ENCODE measurements around a stretch of chr14.

- RRBS = no CpG with 5 or more reads among the region's 7 CpGs
Observed at GRCh38 chr14:50039779-50040360, 76.5 kb downstream of the VCPKMT start.

GRCh38 chr14:50044883-50045586, 71.3 kb downstream of the VCPKMT start:
- RRBS = no CpG with 5 or more reads among the region's 9 CpGs

DNA sequence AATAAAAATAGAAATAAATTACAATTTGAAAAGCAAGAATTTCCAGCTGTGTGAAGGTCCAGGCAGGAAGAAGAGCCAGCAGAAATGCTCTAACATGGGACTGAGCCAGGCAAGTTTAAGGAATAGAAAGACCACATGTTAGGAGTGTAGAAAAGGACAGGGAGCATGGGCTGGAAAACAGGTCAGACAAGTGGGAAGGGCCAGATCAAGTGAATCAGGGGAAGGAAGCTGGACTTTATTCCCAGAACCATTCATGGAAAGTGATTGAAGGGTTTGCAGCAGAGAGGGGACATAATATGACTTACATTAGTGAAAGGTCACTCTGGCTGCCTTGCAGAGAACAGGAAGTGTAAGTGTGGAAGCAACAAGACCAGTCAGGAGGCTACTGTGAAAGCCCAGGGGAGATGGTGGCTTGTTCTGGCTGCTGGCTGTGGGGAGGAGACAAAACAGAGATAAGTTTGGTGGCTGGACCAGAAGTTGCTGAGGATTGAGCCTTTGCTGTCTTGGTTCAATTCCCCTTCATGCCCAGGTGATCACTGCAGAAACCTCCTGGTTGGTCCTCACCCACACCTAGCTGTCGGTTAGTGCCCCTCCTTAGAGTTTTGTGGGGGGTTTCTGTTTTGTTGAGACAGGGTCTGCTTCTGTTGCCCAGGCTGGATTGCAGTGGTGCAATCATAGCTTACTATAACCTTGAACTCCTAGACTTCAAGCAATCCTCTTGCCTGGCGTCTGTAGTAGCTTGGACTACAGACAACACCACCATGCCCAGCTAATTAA, 69.0 kb downstream of the VCPKMT start:
- RRBS = no CpG with 5 or more reads among the region's 2 CpGs

DNA sequence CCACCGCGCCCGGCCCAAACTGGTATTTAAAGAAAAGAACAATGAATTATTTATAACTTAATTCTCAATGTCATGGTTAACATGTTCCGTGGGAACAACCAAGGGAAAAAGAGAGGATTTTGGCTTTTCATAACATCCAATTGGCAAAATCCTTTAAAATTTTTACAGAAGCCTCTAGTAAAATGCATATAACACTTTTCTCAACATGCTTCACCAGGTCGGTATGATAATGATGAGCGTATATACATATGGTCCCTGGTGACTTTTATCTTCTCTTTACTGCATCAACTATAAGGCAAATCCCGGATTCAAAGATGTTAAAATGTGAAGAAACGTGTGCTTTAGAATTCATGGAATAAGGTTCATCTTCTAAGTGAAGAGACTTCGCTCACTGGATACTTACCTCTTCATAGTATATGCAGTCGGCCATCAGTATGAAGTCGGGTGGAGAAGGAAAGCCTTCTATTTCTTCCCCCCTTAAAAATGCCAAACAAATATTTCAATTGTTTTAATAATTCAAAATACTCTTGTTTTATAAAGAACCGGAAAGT, 861 bp downstream of the VCPKMT start:
- RRBS = no CpG with 5 or more reads among the region's 12 CpGs

- RRBS = no CpG with 5 or more reads among the region's 1 CpG
Observed at GRCh38 chr14:50193178-50193605, 38.2 kb downstream of the SOS2 start.

DNA sequence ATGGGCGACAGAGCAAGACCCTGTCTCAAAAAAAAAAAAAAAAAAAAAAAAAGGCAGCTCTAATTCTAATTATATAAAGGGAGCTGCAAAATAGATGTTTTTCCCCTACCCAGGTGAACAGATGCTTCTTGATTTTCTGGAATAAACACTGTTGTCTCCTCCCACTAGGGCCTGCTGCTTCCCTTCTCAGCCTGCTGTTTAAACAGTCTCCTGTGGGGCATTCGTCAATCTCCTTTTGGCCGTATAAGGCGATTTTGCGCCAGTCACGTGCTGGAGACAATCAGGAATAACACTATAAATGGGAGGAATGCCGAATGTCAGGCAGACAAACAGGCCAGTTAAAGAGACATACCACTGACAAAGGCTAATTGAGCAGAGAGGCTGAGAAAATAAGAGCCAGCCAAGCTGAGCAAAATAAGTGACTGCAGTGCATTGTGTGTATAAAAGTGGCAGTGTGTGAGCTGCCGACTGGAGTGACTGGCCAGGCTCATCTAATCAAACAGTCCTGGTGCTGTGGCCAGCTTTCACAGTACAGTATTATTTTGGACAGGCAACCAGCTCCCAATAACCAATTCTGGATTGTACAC, 23.2 kb downstream of the DMAC2L start:
- RRBS = no CpG with 5 or more reads among the region's 8 CpGs

DNA sequence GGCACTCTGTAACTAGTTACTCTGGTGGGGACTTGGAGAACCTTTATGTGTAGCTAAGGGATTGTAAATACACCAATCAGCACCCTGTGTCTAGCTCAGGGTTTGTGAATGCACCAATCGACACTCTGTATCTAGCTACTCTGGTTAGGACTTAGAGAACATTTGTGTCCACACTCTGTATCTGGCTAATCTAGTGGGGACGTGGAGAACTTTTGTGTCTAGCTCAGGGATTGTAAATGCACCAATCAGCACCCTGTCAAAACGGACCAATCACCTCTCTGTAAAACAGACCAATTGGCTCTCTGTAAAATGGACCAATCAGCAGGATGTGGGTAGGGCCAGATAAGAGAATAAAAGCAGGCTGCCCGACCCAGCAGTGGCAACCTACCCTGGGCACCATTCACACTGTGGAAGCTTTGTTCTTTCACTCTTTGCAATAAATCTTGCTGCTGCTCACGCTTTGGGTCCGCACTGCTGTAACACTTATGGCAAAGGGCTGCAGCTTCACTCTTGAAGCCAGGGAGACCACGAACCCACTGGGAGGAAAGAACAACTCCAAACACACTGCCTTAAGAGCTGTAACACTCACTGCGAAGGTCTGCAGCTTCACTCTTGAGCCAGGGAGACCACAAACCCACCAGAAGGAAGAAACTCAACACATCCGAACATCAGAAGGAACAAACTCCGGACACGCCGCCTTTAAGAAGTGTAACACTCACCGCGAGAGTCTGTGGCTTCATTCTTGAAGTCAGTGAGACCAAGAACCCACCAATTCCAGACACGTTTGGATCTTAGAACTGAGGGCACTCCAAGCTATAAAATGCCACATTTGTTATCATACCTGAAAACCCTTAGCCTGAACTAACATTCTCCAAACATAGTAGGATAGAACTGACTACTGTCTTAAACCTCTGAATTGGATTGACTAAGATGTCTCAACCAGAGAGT, 33.9 kb downstream of the CDKL1 start:
- RRBS = no CpG with 5 or more reads among the region's 15 CpGs

- RRBS = 3% methylated on average over 4 of the region's 45 CpGs
Observed at GRCh38 chr14:50531700-50532219, 609 bp downstream of the MAP4K5 start.

GRCh38 chr14:50667115-50667607, 945 bp downstream of the SAV1 start:
- RRBS = no CpG with 5 or more reads among the region's 15 CpGs

GRCh38 chr14:50670177-50671040, 2.3 kb upstream of the SAV1 start:
- RRBS = no CpG with 5 or more reads among the region's 16 CpGs

DNA sequence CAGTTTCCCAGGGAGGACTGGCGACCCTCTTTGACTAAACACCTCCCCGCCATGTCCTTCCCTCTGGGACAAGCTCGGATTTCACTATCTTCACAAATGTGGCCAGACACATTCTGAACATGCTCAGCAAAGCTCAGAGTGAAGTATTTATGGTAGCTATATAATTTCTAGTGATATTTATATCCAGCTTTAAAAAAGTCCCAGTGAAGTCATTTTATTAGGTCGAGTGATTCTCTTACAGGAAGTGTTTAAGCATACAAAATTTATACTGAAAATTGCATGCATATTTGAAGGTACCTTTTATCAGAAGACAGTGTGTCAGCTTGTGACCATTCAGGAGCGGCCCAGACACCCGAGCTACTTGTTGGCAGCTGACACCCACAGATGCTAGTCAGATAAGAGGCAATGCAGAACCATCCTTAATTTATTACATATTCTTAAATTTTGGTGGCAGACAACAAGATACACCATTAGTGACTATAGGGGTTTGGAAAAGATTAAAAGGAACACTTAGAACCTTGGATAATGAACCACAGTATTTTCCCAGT, 36.7 kb downstream of the NIN start:
- RRBS = no CpG with 5 or more reads among the region's 6 CpGs

DNA sequence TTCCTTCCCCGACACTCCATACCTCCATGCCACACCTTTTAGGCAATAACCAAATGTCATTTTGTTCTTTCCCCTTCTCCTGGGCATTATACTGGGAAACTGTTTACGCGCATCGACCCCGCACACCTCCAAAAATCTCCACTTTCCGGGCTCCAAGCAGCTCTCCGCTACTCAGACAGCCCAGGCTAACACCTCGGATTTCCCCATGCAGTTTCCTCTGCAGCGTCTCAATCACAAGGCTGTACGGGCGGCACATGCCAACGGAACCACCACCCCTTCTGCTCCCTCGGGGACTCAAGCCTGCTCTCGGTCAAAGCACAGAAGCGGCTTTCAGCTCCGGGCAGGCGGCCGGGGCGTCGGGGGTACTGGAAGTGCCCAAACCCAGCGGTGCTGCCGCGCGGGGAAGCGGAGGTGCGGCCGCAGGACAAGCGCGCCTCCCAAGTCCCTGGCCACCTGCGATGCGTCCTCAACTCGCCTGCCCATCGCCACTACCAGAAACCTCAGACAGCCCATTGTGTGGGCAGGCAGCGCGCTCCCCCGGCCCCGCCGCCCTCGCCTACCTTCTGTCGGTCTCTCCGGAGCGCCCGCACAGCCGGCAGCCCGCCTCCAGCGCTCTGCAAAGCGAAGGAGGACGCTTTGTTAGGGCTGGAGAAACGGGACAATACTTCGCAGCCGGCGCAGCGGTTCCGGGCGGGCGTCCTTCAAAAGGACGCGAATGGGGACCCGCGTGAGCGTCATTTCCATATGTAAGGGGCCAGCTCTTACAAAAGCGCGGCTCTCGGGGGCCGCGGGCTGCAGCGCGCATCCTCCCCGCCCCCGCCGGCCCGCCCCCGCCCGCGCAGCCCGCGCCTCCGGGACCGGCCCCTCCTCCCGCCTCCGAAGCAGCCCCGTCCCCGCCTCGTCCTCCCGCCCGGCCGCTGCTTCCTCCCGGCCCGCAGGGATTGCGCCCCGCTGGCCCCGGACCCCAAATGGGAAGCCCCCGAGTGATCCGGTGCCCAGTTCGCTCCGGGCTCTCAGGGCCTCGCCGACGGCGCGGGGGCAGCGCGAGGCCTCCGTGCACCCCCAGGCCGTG, 722 bp downstream of the NIN start:
- RRBS = 2% methylated on average over 28 of the region's 105 CpGs

- RRBS = no CpG with 5 or more reads among the region's 2 CpGs
Observed at GRCh38 chr14:50926842-50927319, 17.4 kb downstream of the PYGL start.

DNA sequence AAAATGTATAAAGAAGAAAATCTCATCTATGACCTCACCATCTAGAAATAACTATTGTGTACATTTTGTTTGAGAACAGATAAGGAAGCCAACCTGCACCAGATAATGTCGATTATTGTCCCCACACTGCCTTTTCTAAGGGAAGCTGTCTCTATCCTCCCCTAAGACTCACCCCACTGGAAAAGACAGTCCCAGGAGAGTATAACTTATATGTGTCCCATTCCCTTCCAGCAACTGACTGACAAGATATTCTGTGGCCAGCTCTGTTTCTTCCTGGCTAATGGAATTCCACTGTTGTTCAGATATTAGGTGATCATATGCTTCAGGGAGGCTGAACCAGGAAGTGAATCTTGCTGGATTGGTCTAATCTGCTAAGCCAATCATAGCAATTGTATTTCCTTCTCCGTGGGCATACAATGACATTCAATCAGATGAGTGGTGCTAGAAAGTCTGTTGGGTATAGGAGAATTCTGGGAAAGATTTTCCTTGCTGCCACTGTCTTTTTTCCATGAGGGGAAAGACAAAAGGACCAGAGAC, 12.2 kb downstream of the PYGL start:
- RRBS = no CpG with 5 or more reads among the region's 2 CpGs

- RRBS = 0% methylated on average over 3 of the region's 28 CpGs
Observed at GRCh38 chr14:50944060-50944292, 307 bp downstream of the PYGL start.

DNA sequence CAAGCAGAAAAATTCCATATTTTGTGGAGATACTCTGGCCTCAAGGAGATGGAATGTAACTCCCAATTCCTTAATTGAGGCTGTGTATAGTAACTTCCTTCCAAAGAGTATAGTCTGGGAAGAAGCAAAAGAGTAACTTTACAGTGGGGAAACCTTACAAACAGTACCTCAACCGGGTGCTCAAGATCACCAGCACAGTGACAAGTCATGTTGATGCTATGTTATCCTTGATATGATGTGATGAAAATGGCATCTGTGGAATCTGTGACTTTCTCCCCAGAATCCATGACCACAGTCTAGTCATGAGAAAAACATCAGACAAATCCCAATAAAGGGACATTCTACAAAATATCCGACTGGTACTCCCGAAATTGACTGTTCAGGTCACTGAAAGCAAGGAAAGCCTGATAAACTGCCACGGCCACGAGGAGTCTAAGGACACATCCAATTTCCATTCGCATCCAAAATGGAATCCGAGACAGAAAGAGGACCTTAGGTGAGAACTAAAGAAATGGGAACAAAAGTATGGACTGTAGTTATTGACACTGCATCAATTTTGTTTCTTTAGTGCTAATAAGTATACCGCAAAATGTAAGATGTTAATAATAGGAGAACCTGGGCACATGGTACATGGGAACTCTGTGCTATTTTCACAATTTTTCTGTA, 97.3 kb upstream of the FRMD6 start:
- RRBS = no CpG with 5 or more reads among the region's 8 CpGs

GRCh38 chr14:51651113-51651536, 585 bp upstream of the FRMD6 start:
- RRBS = 2% methylated on average over 12 of the region's 34 CpGs

DNA sequence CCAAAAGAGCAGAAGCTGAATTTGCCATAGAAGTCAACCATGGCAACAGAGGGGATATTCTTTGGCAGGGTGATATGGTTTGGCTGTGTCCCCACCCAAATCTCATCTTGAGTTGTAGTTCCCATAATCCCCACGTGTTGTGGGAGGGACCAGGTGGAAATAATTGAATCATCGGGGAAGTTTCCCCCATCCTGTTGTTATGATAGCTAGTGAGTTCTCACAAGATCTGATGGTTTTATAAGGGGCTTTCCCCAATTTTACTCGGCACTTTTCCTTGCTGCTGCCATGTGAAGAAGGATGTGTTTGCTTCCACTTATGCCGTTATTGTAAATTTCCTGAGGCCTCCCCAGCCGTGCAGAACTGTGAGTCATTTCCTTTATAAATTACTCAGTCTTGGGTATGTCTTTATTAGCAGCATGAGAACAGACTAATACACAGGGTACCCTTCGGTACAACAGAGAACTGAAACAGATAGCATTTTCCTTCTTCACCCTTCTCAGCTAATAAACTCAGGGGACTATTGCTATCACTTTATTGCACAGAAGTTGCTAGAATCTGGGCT, 45.3 kb downstream of the GNG2 start:
- RRBS = no CpG with 5 or more reads among the region's 6 CpGs

DNA sequence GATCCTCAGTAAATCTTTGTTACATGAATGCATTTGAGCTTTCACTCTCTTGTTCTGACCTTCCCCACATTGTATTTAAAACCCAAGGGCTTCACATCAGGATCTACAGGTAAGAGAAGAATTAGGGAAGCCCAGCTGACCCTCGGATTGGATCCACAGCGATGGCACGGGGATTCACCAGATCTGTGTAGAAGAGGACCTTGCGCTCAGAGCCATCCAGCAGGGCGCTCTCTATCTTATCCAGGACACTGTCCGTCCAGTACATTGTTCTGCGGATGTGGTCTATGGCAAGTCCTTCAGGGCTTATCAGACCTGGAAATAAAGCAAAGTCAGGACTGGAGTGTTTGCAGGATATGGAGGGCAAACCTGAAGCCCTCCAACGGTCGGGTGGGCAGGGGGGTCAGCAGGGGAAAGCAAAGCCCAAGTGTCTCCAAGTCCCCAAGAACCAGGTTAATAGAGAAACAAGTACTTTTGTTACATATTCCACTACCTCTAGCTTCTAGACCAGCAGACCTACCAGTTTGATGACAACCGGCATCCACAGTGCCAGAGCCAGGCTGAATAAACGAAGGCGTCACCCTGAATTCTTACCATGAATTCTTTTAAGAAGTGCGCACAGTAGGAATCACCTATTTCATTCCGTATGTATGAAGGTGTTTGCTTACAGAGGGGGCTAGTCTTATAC, 21.5 kb downstream of the RTRAF start:
- RRBS = no CpG with 5 or more reads among the region's 14 CpGs

- RRBS = no CpG with 5 or more reads among the region's 4 CpGs
Observed at GRCh38 chr14:52312769-52313272, 1.3 kb upstream of the PTGER2 start.